ENCODE measurements around a stretch of chr3.

DNA sequence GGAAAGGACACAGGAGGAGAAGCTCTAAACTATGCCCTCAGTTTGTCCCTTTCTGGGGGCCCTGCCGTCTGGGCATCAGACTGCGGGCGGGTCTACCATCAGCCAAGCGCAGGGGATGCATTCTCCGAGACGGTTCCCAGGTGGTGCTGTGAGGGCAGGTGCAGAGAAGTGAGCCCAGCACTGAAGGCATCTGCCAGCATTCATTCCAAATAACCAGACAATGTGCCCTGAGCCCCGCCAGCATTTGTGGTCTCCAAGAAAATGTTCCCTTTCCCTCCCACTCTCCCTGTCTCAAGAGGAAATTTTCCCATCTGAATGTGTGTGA lies 265.7 kb downstream of the XXYLT1 start:
- PRO-cap: unidirectional peak, plus-strand start at position 222 of the sequence

GRCh38 chr3:195195194-195195823 lies 75.7 kb downstream of the XXYLT1 start:
- PRO-cap: no peak

DNA sequence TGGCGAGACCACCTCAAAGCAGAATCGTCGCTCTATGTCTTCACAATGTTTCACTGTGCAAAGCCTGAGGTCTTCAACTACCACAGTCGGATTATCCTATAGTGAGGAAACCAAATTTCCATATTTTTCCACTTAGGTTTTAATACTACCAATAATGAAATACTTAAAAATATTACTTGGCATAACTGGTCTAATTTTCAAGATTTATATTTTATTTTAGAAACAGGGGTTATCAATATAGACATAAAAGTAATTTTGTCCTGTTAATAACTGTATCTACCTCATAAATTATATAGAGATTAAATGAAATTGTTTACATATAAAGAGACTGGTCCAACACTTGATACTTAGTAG lies 36.2 kb upstream of the XXYLT1 start:
- PRO-cap: no peak

DNA sequence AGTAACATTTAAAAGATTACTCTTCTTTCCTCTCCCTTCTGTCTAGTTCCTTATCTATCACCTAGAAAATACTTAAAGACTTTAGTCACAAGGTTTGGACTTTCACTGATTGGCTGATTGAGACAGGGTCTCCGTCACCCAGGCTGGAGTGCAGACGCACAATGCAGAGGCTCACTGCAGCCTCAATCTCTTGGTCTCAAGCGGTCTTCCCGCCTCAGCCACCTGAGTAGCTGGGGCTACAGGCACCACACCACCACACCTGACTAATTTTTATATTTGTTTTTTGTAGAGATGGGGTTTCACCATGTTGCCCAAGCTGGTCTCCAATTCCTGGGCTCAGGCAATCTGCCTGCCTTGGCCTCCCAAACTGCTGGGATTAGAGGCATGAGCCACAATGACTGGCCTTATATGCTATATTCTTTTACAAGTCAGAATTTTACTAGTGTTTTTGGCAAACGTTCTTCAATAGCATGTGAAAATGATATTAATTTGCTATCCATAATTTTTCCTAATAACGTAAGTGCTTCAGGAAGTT lies 44.0 kb upstream of the XXYLT1 start:
- PRO-cap: no peak

- PRO-cap: no peak
These were observed 74.5 kb downstream of the ACAP2 start for GRCh38 chr3:195368403-195368686.

GRCh38 chr3:195584250-195584738 lies 554 bp upstream of the APOD start:
- PRO-cap: no peak

GRCh38 chr3:195682143-195682810 lies 38.5 kb upstream of the MUC20 start:
- PRO-cap: no peak

DNA sequence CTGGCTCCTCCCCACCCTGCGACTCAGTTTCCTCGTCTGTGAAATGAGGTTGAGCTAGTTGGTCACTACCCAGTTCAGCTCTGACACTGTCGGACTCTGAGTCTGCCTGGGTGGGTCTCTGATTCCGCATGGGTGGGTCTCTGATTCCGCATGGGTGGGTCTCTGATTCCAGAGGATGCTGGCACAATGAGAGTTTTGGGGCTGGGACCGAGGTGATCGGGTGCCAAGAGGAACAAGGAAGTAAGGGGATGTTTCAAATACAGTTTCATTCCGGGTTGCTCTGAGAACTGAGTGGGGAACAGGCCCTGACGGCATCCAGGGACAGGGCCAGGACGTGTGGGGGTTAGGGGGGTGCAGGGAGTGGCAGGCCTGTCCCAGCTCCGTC lies 23.4 kb upstream of the MUC4 start:
- PRO-cap: no peak

- PRO-cap: no peak
These were observed 44.9 kb downstream of the TNK2 start for GRCh38 chr3:195863054-195864157.

DNA sequence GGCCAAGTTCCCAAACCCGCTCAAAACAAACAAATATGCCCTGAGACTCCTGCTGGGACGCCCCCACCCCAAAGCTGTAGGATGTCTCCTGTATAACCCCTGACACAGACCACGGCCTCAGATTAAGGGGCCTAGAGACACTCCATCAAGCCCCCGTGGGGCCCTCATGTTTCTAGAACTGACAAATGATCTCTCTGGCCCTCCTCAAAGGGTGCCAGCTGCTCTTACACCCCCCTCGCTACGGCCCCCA lies 15.0 kb downstream of the TNK2 start:
- PRO-cap: no peak

GRCh38 chr3:195942718-195943244 lies 34.4 kb upstream of the TNK2 start:
- PRO-cap: no peak

GRCh38 chr3:195970102-195970725 lies 61.9 kb upstream of the TNK2 start:
- PRO-cap: no peak

DNA sequence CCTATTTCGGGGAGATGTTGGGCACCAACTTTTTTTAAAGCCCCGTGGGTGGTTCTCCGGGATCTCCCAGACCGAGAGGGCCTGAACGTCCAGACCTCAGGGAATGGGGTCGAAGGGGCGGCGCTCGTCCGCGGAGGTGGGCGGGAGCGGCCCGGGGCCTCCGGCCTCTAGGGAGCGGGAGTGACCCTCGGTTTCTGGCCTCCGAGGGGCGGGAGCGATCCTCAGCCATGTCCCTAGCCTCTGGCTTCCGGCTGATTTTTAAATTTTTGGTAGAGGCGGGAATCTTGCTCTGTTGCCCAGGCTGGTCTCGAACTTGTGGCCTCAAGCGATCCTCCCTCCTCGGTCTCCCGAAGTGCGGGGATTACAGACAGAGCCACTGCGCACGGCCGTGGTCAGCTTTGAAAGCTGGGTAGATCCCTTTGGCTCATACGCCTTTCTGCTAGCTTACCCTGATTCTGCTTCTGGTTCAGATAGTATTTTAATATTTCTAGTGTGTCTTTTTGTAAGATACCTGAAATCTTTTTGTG lies 82.2 kb upstream of the TNK2 start:
- PRO-cap: no peak

DNA sequence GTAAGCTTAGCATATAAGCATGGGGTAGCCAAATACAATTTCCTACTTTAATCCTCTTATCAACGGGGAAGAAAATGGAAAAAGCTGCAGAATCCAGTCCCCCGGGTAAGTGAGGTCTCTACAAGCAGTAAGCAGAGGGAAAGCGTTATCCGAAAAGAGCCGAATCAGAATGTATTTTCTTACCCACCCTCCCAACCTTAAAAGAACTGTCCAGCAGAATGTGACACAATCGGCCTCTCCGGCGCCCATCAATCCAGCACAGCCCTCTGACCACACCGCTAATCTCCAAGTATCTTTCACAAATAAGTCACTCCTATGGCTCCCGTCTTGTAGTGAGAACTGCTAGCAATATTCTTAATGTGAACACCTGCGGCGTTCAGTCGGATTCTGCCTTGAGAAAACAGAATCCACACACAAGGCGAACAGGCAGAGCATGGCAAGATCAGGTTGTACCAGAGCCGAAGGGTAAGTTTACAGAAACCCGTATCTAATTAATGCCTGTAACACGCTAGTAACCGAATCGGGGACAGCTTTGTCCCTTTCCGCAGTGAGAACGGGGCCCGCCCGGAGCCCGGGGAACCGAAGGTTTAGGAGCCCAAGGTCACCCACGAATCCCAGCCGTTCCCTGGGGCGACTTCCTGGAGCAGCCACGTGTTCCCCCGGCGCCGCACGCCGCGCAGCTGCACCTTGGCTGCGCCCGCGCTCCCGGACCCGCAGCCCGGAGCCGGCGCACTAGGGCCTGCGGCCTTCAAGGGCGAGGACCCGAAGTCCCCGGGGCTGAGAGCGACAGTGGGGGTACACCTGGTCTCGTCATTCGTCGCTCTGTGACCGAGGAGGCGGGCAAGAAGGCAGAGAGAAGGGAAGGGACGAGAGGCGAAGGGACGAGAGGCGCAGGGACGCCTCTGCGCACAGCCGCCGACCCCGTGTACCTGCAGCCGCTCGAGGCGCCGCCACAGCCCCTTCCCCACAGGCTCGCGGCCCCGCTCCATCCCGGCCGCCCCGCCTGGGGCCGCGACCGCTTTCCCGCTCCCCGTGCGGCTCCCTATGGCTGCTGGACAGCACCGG lies 656 bp downstream of the TFRC start:
- PRO-cap: bidirectional peak, plus-strand start at position 652 of the sequence, minus-strand start at position 627 of the sequence

- PRO-cap: no peak
These were observed 41.1 kb upstream of the TFRC start for GRCh38 chr3:196122958-196123373.

GRCh38 chr3:196142113-196142912 lies 60.4 kb upstream of the TFRC start:
- PRO-cap: no peak

GRCh38 chr3:196159817-196160359 lies 51.3 kb downstream of the ZDHHC19 start:
- PRO-cap: bidirectional peak, plus-strand start at chr3:196160217, minus-strand start at chr3:196160104

GRCh38 chr3:196316993-196317488 lies 999 bp downstream of the DYNLT2B start:
- PRO-cap: no peak

GRCh38 chr3:196598296-196598842 lies 29.9 kb downstream of the FBXO45 start:
- PRO-cap: no peak

DNA sequence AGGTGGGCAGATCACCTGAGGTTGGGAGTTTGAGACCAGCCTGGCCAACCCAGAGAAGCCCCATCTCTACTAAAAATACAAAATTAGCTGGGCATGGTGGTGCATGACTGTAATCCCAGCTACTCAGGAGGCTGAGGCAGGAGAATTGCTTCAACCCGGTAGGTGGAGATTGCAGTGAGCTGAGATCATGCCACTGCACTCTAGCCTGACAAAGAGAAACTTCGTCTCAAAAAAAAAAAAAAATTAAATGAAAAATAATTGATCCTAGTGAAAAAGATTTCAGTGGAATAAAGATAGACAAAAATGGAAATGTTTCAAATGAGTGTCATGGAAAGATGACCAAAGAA lies 15.8 kb upstream of the NRROS start:
- PRO-cap: no peak

Data from bronchus (tissue), 1 donor.